Metastatic Pancreatic Carcinoma in the Ovary (tissue), 1 donor: ENCODE measurements around a stretch of chr1.

DNA sequence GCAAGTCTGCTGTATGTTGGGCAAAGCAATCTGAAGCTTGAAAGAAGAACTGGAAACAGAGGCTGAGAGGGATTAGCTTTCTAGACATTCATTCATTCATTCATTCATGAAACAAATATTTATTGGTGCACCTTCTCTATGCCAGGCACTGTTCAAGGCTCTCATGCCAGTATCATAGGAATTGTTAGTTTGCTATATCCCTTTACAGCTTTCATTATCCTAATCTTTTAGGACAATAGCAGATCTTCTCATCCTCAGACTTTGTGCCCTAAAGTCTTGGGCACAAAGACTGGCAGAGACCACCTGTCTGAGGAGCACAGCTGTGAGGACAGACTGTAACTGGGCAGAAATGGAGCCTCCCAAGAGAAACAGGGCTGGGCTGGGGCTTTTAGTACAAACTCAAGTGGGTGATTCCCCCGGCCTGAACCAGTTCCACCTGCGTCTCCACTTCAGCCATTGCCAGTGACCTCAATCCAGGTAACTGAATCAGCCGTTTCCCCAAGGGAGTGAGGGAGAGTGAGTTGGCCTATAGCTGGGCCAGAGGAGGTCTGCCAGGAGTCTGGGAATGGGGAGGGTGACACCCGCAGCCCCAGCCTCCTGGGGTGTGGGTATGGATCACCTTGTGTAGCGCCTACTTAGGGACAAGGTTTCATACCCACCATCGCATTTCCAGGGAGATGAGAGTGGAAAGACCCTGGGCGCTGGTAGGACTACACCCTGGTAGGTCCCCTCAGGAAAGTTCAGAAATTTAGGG is 8.6 kb downstream of the SLC26A9 start:
- PRO-cap = no peak

- PRO-cap = no peak
Measured at GRCh38 chr1:206204744-206205297, 1.5 kb downstream of the SRGAP2 start.

DNA sequence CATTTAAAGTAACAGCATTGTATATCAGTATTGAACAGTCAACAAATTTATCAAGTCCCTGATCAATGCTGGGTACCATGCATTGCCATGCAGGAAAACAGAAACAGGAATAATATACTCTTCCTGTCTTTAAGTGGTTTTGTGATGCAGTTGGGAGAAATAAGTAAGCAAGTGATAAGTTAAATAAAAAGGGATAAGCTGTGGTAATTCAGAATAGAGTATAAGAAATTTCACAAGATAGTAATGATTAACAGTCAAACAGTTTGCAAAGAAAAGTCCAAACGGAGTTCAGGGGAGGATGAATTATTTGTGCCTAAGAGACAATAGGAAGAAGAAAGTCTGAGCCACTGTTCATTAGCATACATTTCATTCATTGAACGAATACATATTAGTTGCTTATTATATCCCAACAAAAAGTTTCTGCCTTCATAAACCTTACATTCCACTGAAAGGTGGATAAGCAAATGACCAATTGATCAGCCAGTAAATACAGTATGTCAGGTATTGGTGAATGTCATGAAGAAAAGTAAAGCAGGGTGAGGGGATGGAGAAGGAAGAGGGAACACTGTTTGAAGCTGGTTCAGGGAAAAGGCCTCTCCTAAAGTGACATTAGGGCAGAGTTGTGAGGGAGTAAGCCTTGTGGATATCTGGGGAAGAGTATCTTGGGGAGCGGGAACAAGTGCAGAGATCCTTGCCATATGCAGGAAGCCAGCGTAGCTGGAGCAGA is 38.9 kb upstream of the IKBKE start:
- PRO-cap = no peak

GRCh38 chr1:206445606-206446338 is 24.5 kb upstream of the IKBKE start:
- PRO-cap = no peak

GRCh38 chr1:206471554-206471915 is 1.3 kb downstream of the IKBKE start:
- PRO-cap = no peak

- PRO-cap = unidirectional peak, minus-strand start at chr1:206560166
Measured at GRCh38 chr1:206560075-206560417, 52.2 kb downstream of the EIF2D start.

DNA sequence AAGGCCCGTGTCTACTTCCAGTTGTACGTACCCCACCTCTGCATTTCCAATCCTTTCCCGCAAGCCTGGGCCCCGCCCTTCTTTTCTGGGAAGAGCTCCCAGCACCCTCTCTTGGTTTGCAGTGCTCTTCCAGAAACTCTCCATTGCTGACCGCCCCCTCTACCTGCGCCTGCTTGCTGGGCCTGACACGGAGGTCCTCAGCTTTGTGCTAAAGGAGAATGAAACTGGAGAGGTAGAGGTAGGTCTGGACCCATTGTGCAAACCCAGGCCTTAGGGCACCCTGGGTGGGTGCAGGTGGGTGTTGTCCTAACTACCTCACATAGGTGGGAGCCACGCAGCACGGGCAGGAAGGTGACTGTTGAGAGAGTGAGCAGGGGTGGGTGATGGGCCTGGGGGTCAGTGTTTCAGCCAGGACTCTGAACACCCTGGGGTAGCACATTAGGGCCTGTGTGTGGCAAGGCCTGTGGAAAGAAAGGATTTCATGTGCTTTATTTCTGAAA is 27.2 kb downstream of the EIF2D start:
- PRO-cap = no peak

GRCh38 chr1:206652234-206653169 is 17.2 kb downstream of the DYRK3 start:
- PRO-cap = no peak

DNA sequence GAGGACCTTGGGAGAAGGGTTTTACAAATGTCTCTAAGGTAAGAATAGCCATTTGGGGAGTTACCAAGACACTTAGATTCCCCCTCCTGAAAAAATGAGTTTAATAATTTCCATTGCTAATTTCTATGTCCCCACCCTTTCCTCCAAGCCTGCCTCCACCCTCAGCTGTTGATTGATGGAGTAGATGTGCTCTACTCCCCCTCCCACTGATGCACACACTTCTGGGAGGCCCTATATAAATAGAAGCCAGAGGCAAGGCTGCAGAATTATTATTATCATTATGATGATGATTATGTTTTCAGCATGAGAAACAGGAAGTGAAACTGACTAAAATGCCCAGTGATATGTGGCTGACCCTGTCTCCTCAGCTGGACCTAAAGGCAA is 12.0 kb upstream of the MAPKAPK2 start:
- PRO-cap = no peak

DNA sequence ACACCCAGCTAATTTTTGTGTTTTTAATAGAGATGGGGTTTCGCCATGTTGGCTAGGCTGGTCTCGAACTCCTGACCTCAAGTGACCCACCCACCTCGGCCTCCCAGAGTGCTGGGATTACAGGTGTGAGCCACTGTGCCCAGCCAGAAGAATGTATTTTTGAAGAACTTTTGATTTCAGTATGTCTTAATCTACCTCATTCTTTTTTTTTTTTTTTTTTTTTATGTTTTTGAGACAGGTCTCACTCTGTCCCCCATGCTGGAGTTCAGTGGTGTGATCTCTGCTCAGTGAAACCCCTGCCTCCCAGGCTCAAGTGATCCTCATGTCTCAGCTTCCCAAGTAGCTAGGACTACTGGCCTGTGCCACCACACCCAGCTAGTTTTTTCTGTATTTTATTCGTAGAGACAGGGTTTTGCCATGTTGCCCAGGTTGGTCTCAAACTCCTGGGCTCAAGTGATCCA is 26.7 kb downstream of the MAPKAPK2 start:
- PRO-cap = no peak

DNA sequence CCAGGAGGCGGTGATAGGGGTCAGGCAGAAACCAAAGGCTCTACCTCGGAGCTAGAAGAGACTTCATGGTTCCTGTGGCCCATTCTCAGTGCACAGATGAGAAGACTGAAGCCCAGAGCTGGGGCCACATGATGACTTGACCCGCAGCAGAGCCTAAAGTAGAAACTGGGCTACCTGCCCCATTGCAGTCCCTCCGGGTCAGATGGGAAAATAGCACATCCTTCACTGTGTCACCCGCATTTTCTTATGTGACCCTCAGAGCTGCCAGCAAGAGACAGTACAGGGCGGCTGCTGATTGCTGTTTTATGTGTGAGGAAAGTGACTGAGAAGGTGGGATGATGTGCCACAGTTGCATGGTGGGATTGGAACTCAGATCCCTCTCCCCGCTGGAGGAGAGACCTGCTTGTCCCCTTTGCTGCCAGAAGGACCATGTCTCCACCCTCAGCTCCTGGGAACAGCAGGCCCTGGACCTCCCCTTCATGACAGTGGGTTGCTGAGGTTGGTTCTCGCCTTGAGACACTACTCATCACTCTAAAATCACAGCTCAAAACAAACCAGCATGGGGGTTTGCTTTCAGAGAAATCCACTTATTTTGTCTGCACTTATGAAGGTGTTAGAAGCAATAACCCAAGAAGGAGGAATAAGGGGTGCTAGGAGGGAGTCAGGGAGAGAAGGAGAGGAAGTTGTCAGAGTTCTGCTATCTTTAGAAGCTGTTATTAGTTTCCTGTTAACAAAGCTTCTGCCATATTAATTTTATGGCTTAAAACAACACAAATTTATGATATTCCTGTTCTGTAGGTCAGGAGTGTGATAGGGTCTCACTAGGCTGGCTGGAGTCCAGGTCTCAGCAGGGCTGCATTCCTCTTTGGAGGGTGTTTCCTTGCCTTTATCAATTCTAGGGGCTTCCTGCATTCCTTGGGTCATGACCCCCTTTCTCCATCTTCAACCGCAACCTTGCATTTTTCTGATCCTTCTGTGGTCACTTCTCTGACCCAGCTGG is 35.6 kb upstream of the IL19 start:
- PRO-cap = no peak

GRCh38 chr1:206865006-206865471 is 384 bp upstream of the IL20 start:
- PRO-cap = no peak

DNA sequence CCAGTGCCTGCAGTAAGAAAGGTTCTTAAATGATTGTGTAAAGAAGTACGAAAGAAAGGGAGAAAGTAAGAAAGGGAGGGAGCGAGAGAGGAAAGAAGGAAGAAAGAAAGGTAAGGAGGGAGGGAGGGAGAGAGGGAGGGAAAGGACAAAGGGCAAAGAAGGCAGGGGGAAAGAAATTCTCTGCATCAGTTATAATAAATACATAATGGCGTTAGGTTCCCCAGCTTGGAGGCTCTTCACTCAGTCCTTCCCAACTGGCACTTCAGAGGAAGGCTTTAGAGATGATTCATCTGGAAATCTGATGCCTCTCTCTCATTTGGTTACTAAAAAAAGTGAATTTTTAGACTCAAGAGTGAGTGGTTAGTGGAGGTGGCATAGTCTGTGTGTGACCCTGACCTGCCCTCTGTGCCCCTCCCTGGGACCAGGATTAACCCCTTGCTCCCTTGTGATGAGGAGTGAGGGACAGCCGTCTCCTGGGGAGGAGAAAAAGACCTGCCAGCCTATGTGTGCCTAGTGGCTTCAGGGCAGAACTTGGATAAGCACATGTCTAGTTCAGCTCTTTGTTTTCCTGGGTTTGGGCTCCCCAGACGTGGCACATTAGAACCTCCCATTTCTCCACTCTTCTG is 1.2 kb downstream of the IL24 start:
- PRO-cap = unidirectional peak, minus-strand start at position 256 of the sequence

GRCh38 chr1:206924528-206925292 is 3.0 kb upstream of the FCMR start:
- PRO-cap = no peak

- PRO-cap = no peak
Measured at GRCh38 chr1:206952888-206953435, 6.7 kb upstream of the PIGR start.

DNA sequence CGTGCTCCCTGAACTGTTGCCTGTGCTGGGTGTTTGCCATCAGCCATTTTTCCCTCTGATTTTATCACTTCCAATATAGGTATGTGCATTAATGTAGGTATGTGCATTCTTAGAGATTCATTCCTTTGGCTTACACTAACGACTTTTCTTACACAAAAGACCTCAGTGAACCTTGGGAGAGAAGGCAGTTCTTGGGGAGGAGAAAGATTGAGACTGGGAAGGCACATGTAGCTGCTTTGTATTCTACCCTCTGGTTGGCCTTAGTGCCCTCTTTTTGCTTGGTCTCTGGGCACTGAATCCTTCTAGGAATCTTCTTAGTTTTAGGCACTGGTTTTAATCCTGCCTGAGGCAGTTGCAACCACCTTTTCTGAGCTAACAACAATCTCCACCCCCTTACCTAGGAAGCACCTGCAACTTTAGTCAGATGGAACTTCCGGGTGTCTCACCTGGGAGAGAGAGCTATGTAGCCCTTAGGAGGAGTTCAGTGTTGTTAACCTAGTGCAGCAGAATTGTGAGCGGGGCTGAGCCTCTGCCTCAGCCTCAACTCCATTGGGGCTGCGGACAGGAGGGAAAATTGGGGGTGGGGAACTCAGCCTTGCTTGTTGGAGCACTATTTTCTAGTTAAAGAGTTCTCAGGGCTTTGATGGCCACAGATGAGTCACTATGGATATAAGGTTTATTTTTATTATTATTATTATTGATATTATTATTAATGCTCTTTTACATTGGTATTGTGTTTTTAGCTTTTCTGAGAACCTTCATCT is 30.8 kb downstream of the C1orf116 start:
- PRO-cap = no peak

DNA sequence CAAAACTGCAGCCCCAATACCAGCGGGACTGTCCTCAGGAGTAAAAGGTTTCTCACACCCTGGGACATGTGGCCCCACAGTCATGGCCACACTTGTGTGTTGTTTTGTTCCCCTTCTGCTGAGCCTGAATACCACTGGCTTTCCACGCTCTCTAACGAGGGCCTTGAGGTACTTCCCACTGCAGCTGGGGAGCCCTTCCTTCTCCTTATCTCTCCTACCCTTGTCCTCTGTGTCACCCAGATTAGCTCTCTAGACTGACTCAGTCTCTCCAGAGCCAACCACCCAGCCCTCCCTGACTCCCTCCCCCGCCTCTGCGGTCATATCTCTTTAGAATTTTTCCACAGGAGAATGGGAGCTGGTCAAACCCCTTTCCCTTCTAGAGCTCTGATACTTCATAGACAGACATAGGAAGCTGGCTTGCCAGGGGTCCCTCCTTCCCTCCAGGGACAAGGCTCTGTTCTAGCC is 8.2 kb downstream of the C1orf116 start:
- PRO-cap = no peak

GRCh38 chr1:207029771-207030400 is 2.7 kb downstream of the C1orf116 start:
- PRO-cap = no peak

DNA sequence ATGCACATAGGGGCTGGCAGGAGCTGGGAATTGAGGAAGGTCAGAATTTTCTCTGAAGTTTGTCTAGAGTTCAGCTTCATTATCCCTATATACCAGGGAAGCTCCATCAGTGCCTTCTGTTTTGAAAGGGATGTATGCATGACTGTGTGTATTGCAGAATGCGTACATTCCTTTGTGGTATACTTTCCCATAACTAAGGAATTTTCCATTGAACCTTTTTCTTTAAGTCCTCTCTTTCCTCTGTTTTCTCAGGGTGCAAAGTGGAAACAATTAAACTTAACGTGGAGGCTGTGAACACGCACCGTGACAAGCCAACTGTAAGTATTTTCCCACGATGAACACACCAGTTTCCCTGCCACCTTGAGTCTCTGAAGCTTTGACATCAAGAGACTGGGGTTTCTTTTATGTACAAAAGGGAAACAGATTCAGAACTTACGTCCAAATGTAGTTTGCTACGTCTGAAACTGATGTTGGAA is 17.4 kb upstream of the C4BPB start:
- PRO-cap = no peak

GRCh38 chr1:207077513-207077768 is 11.2 kb upstream of the C4BPB start:
- PRO-cap = no peak